ENCODE results near the gene LILRB3.

- PRO-cap: no peak
- RAMPAGE, long total RNA: no peak
Observed at GRCh38 chr19:53558299-53559278, 20.6 kb downstream of the ZNF331 start.

- PRO-cap: no peak
- RAMPAGE, long total RNA: no peak
Observed at GRCh38 chr19:53560814-53561360, 22.9 kb downstream of the ZNF331 start.

GRCh38 chr19:53561479-53561912 lies 23.6 kb downstream of the ZNF331 start:
- PRO-cap: no peak
- RAMPAGE, long total RNA: no peak

- PRO-cap: no peak
- RAMPAGE, long total RNA: no peak
Observed at GRCh38 chr19:53566479-53566958, 28.6 kb downstream of the ZNF331 start.

DNA sequence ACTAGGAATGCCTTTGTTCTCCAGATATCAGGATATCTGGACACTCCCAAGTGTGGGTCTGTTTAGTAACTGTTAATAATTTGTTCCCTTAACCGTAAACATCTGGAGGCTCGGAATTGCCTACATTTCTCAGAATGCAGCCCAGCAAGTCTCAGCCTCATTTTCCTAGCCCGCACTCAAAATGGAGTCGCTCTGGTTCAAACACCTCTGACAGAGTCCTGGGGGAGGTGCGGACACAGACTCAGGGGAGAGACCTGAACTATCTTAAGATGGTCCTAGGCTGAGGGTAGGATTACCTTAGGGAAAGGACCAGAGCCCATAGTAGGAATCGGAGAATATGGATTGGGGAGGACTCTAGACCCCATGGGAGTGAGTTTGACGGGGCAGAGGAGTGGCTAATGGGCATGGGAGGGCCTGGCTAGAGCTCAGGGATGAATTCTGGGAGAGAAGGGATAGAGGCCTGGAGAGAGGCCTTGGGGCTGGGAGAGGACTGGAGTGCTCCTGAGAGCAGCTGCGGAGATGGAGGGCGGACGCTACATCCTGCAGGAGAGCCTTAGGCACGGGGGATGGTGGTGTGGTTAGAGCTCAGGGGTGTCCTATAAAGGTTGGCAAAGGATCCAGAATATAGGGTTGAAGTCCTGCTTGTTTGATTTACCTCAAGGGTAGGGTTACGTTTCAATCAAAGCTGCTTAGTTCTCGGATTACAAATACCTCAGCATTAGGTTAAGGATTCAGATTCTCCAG lies 43.2 kb downstream of the ZNF331 start:
- PRO-cap: no peak
- RAMPAGE, long total RNA: no peak

- PRO-cap: no peak
- RAMPAGE, long total RNA: no peak
Observed at GRCh38 chr19:53833878-53834371, 9.8 kb upstream of the NLRP12 start.

- PRO-cap: no peak
- RAMPAGE, long total RNA: no peak
Observed at GRCh38 chr19:53877005-53878040, 4.7 kb upstream of the PRKCG start.

DNA sequence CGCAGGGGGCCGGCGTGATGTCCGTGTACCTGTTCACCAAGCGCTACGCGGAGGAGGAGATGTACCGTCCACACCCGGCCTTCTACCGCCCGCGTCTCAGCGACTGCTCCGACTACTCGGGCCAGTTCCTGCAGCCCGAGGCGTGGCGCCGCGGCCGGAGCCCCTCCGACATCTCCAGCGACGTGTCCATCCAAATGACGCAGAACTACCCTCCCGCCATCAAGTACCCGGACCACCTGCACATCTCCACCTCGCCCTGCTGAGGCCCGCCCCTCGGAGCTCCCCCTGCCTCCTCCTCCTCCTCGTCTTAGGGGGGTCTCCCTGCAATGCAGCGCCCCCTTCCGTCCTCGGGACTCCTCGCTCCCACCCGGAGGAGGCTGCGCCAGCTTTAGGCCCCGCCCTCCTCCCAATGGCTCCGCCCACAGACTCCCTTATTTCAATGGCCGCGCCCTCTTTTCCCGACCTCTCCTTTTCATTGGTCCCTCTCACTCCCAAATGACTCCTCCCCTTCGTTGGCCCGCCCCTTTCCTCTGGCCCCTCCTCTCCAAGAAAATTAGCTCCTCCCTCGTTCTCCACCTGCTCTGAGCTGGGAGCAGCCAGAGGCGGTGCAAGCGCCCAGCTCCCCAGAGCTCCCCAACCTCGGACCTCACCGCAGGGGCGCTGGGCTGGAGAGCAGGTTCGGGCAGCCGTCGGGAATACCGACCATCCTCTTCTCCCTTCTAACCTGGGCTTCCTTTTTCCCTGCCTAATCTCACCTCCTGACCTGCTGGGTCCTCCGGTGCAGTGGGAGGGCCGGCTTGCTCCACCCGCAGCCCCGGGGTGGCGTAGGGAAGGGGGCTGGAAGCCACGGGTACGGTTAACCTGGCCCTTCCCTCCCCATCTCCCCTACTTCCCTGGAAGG lies 20.5 kb upstream of the CACNG8 start:
- PRO-cap: no peak
- RAMPAGE, long total RNA: no peak

DNA sequence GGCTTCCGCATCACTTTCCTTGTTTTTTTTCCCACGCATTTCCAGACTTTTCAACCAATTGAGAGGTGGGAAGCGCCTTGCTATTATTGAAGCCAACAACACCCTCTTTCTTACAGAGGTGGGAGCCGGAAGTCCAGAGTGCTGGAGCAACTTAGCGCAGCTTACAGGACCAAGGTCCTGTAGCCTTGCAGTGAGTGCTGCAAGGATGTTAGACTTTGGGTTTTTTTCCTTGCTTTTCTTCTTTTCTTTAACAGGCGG lies 13.8 kb upstream of the CACNG6 start:
- PRO-cap: no peak
- RAMPAGE, long total RNA: no peak

DNA sequence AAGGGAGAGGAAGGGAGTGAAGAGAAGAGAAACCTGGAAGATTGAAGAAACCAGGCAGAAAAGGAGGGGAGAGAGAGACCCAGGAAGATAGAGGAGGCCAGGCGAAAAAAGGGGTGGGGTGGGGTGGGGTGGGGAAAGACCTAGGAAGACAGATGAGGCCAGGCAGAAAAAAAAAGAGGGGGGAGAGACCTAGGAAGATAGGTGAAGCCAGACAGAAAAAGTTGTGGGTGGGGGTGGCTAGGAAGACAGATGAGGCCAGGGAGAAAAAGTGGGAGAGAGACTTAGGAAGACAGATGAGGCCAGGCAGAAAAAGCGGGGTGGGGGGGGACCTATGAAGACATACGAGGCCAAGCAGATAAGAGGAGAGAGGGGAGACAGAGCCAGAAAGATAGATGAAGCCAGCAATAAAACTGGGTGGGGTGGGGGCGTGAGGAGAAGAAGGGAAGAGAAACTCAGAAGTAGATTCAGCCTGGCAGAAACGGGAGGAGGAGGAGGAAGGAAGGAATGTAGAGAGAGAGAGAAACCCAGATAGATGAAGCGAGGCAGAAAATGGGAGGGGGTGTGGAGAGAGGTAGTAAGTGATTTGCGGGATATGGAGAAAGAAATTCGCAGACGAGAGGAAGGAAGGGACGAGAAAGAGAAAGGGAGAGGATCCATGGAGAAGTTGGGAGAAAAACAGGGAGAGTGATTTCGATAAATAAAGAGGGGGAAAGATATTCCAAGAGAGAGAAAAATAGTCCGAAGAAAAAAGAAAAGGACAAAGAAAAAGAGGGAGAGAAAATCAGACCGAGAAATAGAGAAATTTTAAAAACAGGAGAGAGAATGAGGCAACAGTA lies 12.3 kb upstream of the CACNG6 start:
- PRO-cap: no peak
- RAMPAGE, long total RNA: no peak

DNA sequence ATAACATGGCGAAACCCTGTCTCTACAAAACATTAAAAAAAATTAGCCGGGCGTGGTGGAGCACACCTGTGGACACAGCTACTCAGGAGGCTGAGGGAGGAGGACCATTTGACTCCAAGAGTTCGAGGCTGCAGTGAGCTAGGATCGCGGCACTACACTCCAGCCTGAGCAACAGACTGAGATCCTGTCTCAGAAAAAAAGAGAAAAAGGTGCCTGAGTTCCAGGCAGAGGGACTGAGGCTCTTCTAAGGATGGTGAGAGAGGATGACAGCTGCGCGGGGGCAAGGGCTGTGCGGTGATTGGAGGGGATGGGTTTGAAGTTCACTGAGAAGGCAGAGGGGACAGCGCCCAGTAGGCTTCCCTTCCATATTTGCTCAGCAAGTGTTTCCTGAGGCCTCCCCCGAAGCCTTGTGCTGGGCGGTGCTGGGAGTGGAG lies 6.7 kb upstream of the CACNG6 start:
- PRO-cap: no peak
- RAMPAGE, long total RNA: no peak

DNA sequence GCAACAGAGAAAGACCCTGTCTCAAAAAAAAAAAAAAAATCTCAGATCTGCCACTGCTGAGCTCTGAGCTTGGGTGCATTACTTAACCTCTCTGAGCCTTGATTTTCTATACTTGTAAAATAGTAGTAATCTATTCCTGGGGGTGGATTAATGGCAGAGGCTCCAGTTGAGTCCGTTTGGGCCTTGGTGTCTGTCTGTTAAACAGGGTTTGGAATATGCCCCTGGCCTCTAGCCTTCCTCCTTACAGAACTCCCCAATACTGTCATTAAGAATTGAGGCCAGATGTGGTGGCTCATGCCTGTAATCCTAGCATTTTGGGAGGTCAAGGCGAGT lies 3.3 kb downstream of the TFPT start:
- PRO-cap: no peak
- RAMPAGE, long total RNA: no peak

DNA sequence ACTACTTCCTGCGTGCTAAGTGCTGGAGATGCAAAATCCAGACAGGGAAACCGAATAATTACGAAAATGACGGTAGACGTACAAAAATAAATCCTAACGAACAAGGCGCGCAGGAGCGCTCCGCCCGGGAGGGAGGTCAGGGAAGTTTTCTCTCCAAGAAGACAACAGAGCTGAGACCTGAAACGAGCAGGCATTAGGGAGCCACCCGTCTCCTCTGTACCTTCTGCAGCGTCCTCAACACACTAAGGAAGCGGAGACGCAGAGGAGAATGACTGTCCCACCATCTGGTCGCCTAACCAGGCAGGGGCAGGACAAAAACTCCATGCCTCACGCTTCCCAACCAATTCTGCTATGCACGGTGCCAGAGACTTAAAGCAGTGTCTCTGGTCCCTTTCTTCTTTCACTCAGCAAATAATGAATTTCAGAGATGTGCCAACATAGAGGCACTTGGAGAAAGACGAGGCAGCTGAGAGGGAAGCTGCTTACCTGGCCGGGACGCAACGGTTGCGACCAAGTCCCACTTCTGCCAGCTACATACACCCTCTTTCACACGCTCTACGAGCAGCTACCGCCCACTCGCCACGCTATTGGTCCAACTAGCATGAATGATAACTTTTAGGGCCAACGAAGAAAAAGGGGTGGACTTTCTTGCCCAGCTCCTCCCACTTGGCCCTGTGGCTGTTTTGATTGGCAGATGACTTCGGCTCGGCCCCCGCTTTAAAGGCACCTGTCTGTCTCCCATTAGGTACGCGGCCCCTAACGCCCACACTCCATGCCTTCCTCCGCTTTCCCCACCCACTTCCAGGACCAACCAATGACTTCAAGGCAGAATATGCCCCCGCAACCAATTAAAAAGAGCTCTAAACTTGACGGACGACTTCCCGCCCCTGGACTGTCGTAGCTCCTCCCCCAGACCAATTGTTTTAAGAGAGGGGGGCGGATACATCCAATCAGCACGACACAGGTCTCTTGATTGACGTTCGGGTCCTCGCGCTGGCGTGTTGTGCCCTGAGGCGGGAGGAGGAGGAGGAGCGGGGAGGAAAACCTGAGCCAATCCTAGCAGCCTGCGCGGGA lies 739 bp upstream of the CNOT3 start:
- PRO-cap: no peak
- RAMPAGE, long total RNA: no peak

GRCh38 chr19:54160441-54160853 lies 926 bp upstream of the LENG1 start:
- PRO-cap: no peak
- RAMPAGE, long total RNA: no peak

DNA sequence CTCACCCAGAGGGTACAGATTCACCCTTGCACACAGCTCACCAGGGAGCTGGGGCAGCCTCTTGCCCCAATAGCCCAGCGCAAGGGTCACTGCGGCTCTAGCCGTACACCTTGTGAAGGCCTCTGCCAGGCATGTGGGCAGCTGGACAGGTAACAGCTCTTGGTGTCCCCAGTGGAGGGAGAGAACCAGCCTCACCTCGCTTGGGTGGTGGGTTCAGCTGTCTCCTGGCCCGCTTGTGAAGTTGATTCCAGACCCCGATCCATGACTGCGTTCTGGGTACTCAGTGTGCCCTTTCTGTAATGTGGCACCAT lies 5.9 kb downstream of the RPS9 start:
- PRO-cap: no peak
- RAMPAGE, long total RNA: no peak

- PRO-cap: no peak
- RAMPAGE, long total RNA: no peak
Observed at GRCh38 chr19:54222451-54223593, at the start of gene LILRB3. Gene LILRB3 (minus strand): TSS chr19:54223007.

DNA sequence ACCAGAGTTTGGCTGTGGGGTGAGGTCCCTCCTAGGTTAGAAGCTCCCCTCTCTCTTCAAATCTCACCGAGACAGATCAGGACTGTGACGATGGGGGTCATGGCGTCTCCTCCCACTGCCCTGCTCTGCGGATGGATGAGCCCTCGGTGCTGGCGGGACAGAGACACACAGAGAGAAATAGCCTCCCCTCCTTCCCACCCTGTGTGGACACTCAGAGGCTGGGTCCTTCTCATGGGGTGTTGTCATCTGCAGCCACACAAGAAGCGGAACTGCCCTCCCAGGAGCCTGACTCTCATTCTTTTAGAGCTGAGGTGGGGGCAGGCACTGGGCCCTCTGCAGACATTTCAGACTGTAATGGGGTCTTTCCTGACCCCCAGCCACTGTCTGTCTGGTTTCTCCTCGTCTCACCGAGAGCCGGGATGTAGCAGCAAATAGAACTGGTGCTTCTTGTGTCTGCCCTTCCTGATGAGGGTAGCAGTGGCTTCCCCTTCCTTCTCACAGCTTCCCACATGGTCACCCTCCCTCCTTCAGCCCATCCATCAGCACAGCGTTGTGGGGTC lies 434 bp downstream of the LILRB2 start:
- PRO-cap: no peak
- RAMPAGE, long total RNA: no peak

DNA sequence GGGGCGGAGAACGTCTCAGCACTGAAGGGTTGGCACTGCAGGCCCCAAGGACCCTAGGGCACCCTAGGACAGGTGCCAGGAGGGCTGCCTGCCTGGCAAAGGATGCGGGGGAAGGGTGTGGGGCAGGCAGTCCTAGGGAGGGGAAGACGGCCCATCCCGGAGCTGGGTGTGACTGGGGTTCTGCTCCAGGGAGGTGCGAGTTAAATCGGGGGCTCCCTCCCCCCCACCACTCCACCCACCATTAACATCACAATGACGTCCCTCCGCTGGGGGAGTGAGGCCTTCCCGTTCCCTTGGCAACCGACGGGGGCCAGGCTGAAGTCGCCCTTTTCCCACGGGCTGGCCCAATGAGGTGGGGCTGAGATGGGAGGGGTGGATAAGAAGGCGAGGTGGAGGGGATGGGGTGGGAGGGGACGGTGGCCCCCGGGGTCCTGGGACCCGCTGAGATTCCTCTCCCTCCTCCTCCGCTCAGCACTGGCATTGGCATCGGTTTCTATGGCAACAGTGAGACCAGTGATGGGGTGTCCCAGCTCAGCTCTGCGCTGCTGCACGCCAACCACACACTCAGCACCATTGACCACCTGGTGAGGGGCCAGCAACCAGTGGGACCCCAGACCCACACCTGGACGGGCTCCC lies 5.7 kb downstream of the TTYH1 start:
- PRO-cap: no peak
- RAMPAGE, long total RNA: no peak

DNA sequence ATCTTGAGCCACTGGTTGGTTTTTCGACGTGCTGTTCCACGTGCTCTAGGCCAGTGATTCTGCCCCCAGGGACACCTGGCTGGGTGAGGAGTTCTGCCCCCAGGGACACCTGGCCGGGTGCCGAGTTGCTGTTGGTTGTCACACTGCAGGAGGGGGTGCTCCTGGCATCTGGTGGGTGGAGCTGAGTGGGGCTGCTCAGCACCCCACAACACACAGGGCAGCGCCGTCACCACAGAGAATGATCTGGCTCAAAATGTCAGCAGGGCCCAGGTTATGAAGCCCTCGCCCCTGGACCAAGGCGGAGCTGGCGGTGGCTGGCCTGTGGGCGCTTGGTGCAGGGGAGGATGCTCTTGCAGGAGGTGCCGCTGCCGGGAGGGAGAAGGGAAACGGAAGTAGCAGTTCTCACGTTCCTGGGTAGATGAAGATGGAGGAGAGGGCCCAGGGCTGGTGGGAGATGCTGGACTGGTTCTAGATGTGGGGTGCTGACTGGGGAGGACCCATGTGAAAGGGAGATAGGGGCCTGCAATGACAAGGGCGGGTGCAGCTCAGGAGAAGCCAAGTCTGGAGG lies 14.2 kb upstream of the LENG8 start:
- PRO-cap: no peak
- RAMPAGE, long total RNA: no peak

DNA sequence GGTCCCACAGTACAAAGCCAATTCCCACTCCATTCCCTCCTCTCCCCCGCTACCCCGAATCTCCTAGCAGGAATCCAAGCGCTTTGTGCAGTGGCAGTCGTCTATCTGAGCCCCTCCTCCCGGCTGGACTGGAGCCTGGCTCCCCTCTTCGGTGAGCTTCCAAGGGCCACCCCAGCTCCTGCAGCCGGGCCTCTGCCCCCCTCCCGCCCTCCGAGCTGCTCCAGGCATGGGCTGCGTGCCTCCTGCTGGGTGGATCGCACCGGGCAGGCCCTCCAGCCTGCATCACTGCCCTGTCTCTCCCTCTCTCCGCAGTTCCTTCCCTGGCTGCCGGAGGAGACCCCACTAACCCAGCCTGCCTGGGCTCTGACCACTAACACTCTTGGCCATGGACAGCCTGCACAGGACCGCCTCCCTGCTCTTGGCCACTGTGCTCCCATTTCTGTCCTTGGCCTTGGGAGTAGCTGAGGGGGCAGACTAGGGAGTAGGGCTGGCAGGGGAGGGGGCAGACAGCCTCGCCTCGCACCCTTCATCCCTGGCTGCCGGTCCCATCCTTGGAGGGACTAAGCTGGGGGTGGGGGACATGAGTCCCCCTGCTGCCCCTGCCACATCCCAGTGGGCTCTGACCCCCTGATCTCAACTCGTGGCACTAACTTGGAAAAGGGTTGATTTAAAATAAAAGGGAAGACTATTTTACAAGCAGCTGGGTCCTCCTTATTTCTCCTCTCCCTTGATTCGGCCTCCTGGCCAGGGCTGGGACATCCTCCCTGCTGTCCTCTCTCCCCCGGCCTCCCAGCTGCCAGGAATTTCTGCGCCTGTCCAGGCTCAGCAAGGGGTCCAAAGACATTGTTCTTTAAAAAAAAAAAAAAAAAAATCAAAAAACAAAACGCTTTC lies 12.7 kb upstream of the LENG8 start:
- PRO-cap: no peak
- RAMPAGE, long total RNA: no peak

Measured in spinal cord (tissue), 3 donors.